Subcutaneous adipose tissue (tissue), 3 donors: Measurements from ENCODE around the genes MPRIP and COPS3.

- PRO-cap, result no peak
- RAMPAGE, long total RNA, 3 experiments, result no peak in any of the 3 experiments
Measured at GRCh38 chr17:16440655-16441673, 25.6 kb downstream of the TRPV2 start.

GRCh38 chr17:16448882-16449417, 33.6 kb downstream of the TRPV2 start:
- PRO-cap, result no peak
- RAMPAGE, long total RNA, 3 experiments, result no peak in any of the 3 experiments

GRCh38 chr17:16465207-16465958, 26.6 kb downstream of the LRRC75A start:
- PRO-cap, result no peak
- RAMPAGE, long total RNA, 3 experiments, result no peak in any of the 3 experiments

GRCh38 chr17:16689692-16690100, 345 bp upstream of the CCDC144A start:
- PRO-cap, result no peak
- RAMPAGE, long total RNA, 3 experiments, result no peak in any of the 3 experiments

DNA sequence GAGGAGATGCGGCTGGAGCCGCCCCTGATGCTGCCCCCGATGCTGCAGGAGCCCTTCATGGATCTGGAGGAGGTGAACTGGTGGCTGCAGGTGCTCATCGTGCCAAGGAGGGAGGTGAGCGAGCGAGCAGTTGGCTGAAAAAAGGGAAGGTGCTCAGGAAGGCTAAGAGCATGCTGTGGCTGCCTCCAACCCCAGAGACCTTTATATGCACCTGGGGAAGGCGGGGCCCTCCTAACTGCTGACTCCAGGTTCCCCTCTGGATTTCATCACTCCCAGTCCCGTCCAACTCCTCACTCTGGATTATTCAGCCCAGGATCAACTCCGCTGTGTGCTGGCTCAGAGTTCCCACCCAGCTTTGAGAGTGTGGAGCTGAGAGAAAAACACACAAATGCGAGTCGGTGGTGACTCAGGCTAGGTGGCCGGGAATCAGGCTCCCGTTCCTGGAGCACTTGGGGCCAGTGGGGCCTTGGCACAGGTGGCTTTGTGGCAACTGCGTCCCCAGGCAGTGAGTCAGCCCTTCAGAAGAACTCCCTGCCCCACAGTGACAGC, 139.2 kb downstream of the TNFRSF13B start:
- PRO-cap, result no peak
- RAMPAGE, long total RNA, 3 experiments, result no peak in any of the 3 experiments

DNA sequence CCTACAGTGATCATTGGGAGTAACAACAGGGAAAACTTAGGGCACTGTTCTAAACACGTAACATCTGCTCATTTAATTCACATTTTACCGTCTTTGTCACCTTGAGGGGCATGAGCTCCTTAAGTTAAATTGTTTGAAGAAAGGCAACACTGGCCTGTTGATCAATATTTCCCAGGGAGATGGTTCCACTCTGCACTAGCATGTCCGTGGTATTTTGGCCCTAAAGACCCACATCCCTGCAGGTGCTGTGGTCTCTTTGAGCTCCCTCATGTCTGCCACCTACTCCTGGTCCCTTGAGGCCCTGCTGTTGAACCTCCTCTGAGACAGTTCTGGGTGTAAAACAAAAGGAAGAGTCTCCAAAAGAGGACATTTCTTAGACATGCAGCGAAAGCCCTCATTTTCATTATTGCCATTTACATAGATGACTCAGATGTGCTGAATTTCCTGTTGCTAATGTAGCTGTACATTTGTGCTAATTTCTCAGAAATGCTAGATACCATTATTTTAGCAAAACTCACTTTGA, 4.2 kb upstream of the TNFRSF13B start:
- PRO-cap, result no peak
- RAMPAGE, long total RNA, 3 experiments, result no peak in any of the 3 experiments

DNA sequence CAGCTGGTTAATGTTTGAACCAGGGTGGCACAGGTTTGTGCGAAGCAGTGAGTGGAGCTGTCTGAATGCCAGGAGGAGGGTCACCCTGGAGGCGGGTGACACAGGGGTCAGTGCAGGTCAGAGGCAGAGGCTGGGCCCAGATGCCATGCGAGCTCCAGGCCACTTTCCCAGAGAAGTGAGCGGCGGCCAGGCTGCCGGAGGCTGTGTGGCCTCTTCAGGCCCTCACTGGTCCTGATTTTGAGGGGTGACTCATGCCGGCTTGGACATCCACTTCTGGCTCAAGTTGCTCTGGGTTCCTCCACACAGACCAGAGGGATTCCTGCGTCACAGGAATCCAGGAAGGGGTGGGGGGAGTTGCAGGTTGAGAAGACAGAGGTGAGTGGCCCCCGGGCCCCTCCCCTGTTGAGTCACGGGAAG, 31.7 kb upstream of the MPRIP start:
- PRO-cap, result no peak
- RAMPAGE, long total RNA, 3 experiments, result no peak in any of the 3 experiments

- PRO-cap, result no peak
- RAMPAGE, long total RNA, 3 experiments, result no peak in any of the 3 experiments
Measured at GRCh38 chr17:17025569-17026211, 16.6 kb upstream of the MPRIP start.

DNA sequence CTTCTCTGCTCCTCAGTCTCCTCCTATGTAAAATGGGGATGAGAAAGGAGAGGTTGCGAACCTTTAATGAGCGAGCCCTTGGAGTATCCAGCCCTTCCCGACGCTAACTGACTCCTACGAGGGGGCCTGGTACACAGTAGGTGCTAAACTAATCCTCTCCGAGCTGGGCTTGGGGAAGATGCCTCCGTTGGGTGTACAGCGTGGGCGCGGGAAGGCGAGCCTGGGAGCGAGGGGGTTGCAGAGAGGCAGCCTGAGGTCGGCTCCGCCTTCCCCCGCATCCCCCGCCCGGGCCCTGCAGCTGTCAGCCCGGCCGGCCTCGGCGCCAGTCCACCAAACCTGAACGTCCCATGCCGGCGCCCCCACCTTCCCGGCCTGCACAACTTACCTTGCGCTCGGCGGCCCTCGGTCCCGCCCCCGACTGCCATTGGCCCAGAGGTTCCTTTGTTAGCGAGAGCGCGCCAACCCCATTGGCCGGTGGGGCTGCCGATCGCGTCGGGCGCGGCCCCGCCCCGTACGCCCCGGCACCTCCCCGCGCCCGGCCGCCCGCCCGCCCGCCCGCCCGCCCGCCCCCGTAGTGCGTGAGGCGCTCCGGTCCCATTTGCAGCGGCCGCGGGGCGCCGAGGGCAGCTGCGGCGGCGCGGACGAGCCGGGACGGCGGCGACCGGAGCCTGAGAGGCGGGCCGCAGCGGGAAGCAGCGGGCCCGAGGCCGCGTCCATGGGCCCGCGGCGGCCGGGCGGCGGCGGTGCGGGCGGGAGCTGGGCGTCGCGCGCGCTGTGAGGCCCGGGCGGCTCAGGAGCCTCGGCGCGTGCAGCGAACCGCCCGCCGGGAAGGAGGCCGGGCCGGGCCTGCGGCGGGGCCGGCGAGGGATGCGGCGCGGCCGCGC, at the start of gene MPRIP:
Gene MPRIP, plus strand, starts transcription at position 572 of the 884 bp plus-strand sequence.
- PRO-cap, result bidirectional peak, plus-strand start at position 601 of the sequence, minus-strand start at position 338 of the sequence
- RAMPAGE, long total RNA, 3 experiments, result no peak in any of the 3 experiments

DNA sequence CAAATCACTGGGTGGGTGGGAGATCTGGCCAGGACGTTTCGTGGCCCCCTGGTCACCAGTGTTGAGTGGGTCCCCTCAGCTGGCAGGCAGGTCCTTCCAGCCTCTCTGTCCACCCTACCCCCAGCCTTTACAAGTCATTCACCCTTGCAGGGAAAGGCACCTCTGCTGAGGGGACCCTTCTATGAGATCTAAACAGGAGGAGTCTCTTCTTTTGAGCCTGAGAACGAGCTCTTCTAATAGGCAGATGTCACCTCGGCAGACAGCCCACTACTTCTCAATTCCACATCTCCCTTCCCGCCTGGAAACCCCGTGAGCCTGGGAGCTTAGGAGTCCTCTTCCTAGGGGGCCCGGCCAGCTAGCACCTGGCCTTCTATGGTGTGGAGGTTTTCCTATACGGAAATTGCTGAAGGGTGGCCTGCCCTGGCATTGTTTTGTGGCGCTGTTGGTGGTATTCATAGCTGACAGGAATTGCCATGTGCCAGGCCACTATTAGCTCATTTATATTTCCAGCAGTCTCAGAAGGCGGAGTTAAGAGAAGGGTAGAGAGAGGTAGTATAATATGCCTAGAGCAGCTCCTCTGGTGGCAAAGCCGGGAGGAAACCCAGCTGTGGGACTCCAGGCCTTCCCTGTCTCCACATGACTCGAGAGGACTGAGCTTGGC, 13.3 kb downstream of the MPRIP start:
- PRO-cap, result no peak
- RAMPAGE, long total RNA, 3 experiments, result no peak in any of the 3 experiments

GRCh38 chr17:17081388-17082173, 39.3 kb downstream of the MPRIP start:
- PRO-cap, result no peak
- RAMPAGE, long total RNA, 3 experiments, result no peak in any of the 3 experiments

- PRO-cap, result no peak
- RAMPAGE, long total RNA, 3 experiments, result no peak in any of the 3 experiments
Measured at GRCh38 chr17:17104456-17104924, 62.2 kb downstream of the MPRIP start.

GRCh38 chr17:17126467-17126994, 79.6 kb downstream of the PLD6 start:
- PRO-cap, result no peak
- RAMPAGE, long total RNA, 3 experiments, result no peak in any of the 3 experiments

- PRO-cap, result no peak
- RAMPAGE, long total RNA, 3 experiments, result no peak in any of the 3 experiments
Measured at GRCh38 chr17:17180001-17180753, 26.0 kb downstream of the PLD6 start.

DNA sequence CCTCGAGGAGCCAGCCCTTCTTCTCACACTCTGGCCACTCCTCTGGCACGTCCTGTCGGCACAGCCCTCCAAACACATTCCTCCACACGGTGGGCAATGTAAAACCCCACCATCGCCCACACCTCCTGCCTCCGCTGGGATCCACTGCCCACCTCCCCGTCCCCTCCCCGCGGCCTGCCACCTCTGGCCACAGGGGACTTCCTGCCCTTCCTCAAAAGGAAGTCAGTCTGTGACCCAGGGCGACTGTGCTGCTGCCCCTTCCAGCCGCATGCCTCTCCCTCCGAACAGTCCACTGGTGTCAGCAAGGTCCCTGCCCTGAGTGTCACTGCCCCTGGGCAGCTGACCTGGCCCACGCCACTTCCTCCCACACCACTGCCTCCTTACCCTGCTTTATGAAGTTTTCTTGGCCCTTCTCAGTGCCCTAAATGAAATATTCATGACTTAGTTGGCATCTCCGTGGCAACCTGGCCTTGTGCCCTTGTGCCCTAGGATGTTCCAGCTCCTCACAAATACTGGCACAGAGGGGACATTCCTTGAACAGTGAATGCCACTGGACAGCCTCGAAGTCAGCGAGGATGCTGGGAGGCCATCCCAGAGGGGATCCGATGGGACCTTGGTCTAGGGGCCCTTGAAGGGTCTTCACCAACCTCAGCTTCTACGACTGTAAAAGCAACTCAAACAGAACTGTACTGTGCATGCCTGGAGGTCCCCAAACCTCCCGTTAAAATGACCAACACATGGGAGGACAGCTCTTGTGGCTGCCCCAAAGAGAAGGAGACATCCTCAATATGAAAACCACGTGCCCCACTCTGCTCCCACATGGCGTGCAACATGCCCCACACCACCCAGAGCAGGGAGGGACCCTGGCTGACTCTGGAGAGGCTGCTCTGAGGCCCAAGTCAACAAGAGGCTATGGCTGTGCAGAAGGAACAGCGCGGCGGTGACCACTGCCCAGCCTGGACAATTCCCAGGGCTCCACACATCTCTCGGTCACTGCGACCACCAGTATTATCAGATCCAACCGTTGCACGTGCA, 1.8 kb downstream of the PLD6 start:
- PRO-cap, result no peak
- RAMPAGE, long total RNA, 3 experiments, result no peak in any of the 3 experiments

DNA sequence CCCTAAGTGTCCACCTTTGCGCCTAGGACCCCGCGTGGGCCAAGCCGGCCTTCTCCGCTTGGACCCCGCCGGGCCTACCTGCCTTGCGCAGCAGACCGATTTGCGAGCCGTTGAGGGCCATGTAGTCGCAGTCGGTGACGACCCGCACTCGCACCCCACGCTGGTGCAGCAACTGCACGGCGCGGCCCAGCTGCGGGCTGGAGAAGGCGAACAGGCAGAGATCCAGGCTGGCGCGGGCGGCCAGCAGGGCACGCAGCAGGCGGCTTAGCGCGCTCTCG, 412 bp downstream of the PLD6 start:
- PRO-cap, result no peak
- RAMPAGE, long total RNA, 3 experiments, result no peak in any of the 3 experiments

- PRO-cap, result no peak
- RAMPAGE, long total RNA, 3 experiments, result no peak in any of the 3 experiments
Measured at GRCh38 chr17:17228814-17229121, 8.2 kb downstream of the FLCN start.

- PRO-cap, result no peak
- RAMPAGE, long total RNA, 3 experiments, result no peak in any of the 3 experiments
Measured at GRCh38 chr17:17229735-17230098, 7.3 kb downstream of the FLCN start.

GRCh38 chr17:17281091-17281827, at the start of gene COPS3:
TSS of gene COPS3 (minus strand) at chr17:17281246.
- PRO-cap, result unidirectional peak, minus-strand start at chr17:17281205; unidirectional peak, minus-strand start at chr17:17281301
- RAMPAGE, long total RNA, 3 experiments, result start-site peak on the minus strand in 3 of 3 experiments, at chr17:17281196-17281274 at its widest, 174 to 301 reads per replicate

- PRO-cap, result unidirectional peak, minus-strand start at chr17:17303793
- RAMPAGE, long total RNA, 3 experiments, result no peak in any of the 3 experiments
Measured at GRCh38 chr17:17303450-17304300, 502 bp downstream of the NT5M start.